Thoracic aorta (tissue), 1 donor: ENCODE data around the gene NUDT5.

DNA sequence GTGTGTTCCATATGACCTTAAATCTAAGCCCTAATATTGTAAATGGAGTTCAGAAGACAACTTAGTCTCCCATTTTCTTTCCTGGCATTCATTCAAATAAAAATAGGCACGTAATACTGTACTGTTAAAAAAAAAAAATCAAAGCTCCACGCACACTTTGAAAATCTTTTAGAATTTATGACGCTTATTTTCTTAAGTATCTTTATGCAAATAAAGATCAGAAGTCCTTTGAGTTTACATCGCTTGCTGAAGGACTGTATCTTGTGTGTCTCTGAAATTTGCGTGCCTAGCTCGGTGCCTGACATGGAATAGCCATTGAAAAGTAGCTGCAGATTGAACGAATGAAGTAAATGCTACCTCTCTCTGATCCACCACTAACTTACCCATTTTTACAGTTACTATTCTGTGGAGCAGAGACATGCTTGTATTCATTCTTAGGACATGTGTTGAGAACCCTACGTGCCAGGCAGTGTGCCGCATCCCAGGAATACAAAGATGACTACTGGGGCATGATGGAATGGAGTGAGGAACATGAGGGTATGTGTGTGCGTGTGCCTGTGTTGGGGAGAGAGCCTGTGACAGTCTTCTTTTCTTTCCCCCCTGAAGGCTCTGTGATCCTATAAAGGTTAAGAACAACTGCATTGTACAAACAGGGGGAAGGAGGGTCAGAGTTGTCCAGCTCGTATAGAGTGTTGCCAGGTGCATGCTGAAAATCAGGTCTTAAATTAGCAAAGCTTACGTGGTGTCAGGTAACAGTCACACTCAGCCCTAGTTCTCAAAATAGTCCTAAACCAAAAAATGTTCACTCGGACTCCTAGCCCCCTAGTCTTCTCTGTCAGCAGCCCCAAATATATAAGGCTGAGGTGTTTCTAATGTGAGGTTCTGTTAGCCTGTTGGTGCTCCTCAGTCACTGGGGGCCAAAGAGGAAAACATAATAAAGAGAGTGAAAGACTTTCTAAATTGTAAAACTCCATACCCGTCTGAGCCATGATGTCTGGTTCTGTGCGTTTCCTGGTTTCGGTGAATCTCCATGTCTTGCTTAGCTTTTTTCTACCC is 161.8 kb downstream of the CELF2 start:
- RAMPAGE, long total RNA, result no peak

- RAMPAGE, long total RNA, result no peak
These were observed 216.9 kb downstream of the CELF2 start for GRCh38 chr10:11234639-11234843.

GRCh38 chr10:11238260-11238840 is 220.7 kb downstream of the CELF2 start:
- RAMPAGE, long total RNA, result no peak

- RAMPAGE, long total RNA, result no peak
These were observed 279.2 kb downstream of the CELF2 start for GRCh38 chr10:11296477-11297688.

DNA sequence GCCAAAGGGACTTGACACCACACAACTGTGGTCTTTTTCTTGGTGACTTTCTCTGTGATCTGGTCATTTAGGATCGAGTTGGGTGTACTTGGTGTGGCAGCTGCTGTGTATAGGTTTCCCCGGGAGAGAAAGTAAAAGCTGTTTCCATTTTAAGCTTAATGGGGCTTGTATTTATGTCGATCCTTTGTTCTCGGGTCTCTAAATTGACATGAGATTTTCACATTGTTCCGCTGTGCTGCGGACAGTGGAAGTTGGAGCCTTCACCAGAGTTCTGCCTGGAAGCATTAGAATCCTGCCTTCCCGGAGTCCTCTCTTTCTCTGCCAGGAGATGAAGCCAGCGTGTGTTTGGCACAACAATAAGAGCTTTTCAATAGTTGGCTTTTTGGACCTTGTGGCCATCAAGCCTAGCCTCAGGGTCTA is 284.9 kb downstream of the CELF2 start:
- RAMPAGE, long total RNA, result no peak

- RAMPAGE, long total RNA, result no peak
These were observed 286.1 kb downstream of the USP6NL start for GRCh38 chr10:11325190-11325841.

DNA sequence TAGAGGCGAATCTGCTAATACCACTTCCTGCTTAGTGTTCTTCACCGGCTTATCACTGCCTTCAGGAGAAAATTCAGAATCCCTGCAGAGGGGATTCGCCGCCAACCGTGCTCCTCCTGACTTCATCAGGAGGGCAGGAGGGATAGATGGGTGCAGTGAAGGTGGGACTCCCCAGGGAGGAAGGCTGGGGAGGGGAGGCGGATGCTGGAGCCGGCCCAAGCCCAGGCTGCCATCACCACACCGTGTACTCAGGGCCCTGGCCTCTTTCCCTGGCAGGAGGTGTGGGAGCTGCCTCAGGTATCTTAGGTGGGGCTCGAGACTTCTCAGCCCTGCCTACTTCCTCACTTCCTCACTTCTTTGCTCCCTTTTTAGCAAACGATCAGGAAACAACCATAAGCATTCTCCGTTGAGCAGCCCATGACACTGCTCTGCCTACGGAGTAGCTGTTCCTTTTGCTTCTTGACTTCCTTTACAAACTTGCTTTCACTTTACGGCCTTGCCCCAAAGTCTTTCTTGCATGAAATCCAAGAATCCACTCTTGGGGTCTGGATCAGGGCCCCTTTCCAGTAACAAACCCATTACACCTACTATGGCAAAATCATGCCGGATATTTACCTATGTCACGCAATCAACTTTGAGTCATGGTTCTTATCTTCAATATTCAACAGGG is 243.3 kb downstream of the USP6NL start:
- RAMPAGE, long total RNA, result no peak

DNA sequence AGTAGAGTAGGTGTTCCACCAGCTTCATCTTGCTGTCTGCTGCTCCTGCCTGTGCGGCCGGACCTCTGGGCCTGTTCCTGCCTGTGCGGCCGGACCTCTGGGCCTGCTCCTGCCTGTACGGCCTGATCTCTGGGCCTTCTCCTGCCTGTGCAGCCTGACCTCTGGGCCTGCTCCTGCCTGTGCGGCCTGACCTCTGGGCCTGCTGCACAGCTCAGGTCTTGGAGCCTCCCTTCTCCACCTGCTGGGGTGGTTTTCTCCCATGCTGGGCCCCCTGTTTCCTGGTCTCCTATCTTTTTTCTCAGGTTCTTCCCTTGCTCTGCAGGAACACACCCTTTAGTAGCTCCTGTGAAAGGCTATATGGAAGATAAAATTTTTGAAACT is 117.8 kb downstream of the USP6NL start:
- RAMPAGE, long total RNA, result no peak

- RAMPAGE, long total RNA, result no peak
These were observed 41.5 kb downstream of the USP6NL start for GRCh38 chr10:11569848-11570440.

DNA sequence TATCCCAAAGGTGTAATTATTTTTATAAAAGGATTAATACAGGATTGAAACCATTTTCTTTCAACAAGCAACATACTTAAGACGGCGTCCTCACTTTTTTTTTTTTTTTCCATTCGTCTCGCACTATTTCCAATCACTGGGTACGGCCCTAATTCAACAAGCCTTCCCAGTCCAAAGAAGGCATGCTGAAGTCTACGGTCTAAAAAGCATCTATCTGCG is 1.0 kb downstream of the USP6NL start:
- RAMPAGE, long total RNA, result no peak

DNA sequence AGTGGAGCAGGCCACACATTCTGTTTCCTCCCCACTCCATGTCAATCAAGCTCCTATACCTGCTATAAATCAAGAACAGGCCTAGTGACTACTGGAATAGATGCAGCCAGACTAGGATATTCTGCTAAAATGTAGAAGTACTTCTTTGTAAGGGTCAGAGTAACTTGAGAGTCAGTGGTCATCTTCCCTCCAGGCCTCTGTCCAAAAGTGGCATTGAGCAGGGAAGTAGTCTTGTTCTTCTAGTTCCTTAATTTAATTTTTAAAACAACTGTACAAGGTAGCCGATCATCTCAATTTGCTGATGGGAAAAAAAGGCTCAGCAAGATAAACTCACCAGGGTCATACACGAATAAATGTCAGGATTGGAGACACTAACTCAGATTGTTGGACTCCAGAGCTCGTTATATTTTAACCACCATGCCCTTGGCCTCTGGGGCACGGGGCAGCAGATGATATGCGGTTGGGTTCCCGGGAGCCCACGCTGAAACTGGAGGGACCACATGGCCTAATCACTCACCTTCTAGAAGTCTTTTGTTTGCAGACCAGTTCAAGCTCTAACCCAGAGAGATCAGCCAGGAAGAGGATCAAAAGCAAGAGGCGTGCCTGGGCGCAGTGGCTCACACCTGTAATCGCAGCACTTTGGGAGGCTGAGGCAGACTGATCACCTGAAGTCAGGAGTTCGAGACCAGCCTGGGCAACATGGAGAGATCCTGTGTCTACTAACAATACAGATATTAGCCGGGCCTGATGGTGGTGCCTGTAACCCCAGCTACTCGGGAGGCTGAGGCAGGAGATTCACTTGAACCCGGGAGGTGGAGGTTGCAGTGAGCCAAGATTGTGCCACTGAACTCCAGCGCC is 42.7 kb upstream of the ECHDC3 start:
- RAMPAGE, long total RNA, result no peak

DNA sequence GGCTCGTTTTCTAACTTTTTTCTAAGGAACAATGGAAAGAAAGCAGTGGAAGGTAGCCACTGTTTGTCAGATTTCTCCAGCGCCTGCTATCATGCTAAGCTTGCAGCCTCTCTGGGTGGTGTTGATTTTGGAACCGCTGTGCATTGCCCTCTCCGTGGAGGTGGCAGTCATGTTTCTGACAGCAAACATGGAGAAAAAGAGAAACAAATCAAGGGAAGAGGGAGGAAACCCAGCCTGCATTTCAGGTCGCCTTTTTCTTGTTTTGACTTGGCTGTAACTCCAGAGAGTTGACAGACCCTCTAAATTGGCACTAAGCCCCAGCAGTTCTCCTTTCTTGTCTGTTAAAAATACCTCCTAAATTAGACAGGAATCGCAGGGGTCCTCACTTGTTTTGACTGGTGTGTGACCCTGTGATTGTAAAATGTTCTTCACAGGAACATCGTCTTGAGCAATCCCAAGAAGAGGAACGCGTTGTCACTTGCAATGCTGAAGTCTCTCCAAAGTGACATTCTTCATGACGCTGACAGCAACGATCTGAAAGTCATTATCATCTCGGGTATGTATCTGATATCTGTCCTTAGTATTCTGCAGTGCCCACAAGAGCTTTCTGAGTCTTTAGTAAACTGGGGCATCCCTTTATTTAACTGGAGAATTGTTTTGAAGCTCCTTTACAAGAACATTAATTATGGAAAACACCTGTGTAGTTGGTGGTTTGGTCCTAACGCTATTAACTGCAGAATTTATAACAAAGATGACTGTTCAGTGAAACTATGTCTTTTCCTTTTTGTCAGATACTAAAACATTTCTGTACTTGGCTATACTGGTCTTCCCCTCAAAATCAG is 5.0 kb downstream of the ECHDC3 start:
- RAMPAGE, long total RNA, result no peak

DNA sequence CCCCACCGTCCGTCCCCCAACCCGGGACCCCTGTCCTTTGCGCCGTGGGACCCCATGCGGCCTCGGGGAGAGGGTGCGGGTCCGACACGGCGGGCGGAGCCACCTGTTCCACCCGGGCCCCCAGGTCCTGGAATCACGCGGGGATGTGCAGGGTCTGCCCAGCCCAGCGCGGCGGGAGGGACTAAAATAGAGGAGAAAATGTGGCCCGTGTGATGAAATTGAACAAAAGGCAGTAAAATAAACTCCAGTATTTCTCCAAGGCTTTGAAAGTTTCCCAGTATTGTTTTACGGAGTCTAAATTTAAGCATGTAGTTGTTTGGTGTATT is 619 bp downstream of the PROSER2 start:
- RAMPAGE, long total RNA, result no peak

GRCh38 chr10:12054063-12054345 is 11.4 kb upstream of the UPF2 start:
- RAMPAGE, long total RNA, result no peak

- RAMPAGE, long total RNA, result no peak
These were observed 27.8 kb downstream of the SEC61A2 start for GRCh38 chr10:12157246-12157687.

GRCh38 chr10:12195360-12196030 is at the start of gene NUDT5:
TSS of gene NUDT5 (minus strand) at chr10:12195891.
- RAMPAGE, long total RNA, result start-site peak on the minus strand at chr10:12195848-12195873, 100 reads

DNA sequence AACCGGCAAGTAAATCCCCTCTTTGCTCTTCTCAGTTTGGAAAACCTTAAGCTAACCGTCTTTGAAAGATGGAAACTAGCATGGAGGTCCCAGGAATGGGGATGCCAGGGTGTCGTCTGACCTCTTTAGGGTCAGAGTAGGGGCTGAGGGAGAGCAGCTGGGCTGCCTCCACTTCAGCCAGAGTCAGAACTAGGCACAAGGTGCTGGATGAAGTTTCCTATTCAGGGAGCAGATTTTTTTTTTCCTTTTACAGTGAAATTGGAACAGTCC is 1.3 kb upstream of the CAMK1D start:
- RAMPAGE, long total RNA, result no peak

DNA sequence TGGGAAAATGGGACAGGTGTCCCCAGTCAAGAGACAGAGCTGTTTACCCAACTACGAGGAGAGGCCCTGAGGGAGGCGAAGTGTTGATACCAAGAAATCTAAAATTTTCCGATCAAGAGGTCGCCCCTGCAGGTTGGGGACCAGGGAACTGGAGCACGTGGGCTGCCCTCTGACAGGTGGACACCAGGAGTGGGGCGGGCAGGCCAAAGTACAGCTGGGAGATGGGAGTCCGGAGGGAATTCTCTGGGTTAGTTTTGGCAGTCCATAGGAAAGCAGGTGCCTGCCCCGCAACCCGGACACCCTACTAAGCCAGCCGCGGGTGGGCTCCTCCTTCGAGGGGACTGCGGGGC is 1.0 kb upstream of the CAMK1D start:
- RAMPAGE, long total RNA, result no peak

GRCh38 chr10:12412826-12413697 is 63.7 kb downstream of the CAMK1D start:
- RAMPAGE, long total RNA, result no peak

GRCh38 chr10:12435930-12436567 is 86.7 kb downstream of the CAMK1D start:
- RAMPAGE, long total RNA, result no peak